Left ventricle myocardium (tissue), 1 donor: ENCODE measurements around the gene NOL11.

DNA sequence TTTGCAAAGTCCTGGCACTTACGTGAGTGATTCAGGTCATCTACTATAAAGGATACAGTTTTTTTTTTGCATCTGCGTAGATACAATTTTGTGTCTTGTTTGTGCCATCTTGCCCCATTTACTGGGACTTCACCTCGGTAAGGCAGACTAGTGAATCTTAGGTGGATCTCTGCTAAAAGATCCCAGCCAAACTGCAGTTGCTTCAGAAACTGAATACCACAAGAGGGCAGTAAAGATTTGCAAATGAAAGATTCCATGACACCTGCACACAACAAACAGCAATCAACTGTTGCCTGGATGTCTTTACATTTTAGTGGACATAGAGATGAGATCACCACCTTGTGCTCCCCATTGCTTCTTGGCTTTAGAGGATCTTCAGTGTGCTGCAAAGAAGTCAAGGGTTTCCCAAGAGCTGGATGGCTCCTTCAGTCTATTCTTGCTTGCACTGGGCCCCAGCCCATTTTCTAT, 119.2 kb upstream of the CACNG5 start:
- PRO-cap, result no peak

- PRO-cap, result no peak
Measured at GRCh38 chr17:66775154-66775695, 59.7 kb upstream of the CACNG5 start.

DNA sequence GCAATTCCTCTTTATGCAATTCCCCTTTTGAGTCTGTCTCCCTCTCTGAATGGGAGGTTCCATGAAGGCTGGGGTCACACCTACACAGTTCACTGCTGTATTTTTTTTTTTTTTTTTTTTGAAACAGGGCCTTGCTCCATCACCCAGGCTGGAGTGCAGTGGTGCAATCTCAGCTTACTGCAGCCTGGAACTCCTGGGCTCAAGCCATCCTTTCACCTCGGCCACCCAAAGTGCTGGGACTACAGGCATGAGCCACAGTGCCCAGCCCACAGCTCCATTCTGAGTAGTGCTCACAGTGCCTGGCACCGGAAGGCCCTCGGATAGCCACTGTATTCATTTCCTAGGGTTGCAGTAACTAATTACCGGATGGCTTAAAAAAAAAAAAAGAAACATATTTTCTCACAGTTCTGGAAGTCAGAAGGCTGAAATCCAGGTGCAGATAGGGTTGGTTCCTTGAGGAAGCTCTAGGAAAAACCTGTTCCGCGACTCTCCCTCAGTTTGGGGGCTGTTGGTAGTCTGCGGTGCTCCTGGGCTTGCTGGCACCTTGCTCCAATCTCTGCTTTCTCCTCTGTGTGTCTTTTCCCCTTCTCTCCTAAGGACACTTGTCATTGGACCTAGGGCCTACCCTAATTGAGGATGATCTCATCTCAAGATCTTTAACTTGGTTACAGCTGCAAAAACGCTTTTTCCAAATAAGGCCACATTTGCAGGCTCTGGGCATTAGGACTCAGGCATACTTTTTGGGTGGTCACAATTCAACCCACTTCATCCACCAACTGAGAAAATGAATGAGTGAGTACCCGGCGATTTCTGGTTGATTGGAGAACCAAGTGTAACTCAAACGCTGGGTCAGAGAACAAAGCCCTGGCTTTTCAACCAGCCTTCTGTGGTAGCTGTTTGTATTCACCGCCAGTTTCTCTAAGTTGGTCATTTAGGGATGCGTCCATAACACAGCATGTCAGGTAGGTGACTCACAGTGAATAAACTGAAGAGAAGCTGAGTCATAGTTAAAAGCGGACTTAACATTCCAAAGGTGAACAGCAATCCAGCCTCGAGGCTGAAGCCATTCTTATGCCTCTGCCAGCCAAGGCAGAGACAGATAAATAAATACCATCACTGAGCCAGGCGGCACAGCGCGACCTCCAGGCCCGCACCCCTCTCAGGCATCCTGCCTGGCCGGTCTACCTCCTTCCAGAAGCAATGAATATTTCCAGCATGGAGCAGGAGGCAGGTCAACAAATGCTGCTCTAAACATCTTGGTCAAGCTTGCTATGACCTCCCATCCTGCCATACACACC, 12.9 kb upstream of the CACNG4 start:
- PRO-cap, result no peak

- PRO-cap, result no peak
Measured at GRCh38 chr17:67072766-67073890, 28.8 kb downstream of the CACNG1 start.

DNA sequence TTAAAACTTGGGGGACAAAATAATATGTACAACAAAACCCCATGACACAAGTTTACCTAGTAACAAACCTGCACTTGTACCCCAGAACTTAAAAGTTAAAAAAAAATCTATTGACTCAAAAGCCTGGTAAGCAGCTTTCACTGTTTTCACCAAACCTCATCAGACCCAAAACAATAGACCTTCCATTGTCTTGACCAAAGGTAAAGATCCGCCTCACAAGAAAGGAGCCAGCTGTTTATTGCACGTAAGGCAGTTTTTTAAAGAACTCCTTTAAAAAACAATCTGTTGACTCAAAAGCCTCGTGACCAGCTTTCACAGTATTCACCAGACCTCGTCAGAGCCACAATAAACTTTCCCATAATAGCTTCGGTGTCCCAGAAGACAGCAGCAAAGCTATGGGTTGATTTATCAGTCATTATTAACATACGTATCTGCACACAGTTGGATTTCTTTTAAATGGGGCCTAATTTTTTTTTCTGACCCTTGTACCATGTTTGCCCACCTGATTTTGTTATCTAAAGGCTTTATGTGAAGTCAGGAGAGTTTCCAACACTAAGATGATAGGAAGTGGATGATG, 17.4 kb upstream of the HELZ start:
- PRO-cap, result no peak

GRCh38 chr17:67348648-67349261, 17.6 kb downstream of the PSMD12 start:
- PRO-cap, result no peak

DNA sequence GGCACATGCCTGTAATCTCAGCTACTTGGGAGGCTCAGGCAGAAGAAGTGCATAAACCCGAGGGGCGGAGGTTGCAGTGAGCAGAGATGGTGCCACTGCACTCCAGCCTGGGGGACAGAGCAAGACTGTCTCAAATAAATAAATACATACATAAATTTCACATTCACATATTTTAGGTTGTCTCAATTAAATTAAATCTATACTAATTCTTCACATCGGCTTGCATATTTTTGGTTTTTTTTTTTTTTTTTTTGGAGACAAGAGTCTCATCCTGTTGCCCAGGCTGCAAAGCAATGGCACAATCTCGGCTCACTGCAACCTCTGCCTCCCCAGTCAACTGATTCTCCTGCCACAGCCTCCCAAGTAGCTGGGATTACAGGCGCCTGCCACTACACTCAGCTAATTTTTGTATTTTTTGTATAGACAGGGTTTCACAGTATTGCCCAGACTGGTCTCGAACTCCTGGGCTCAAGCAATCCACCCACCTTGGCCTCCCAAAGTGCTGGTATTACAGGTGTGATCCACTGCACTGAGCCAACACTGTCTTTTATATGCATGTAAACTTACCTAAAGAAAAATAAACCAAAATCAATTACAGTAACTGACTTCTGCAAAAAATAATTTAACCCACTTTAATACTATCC, 11.4 kb downstream of the PSMD12 start:
- PRO-cap, result no peak

- PRO-cap, result no peak
Measured at GRCh38 chr17:67360836-67361292, 5.5 kb downstream of the PSMD12 start.

GRCh38 chr17:67434007-67434548, 57.0 kb downstream of the PITPNC1 start:
- PRO-cap, result bidirectional peak, plus-strand start at chr17:67434473, minus-strand start at chr17:67434372

- PRO-cap, result unidirectional peak, plus-strand start at chr17:67488420
Measured at GRCh38 chr17:67488247-67488558, 111.1 kb downstream of the PITPNC1 start.

GRCh38 chr17:67717553-67718074, at the start of gene NOL11:
NOL11 (plus strand) TSS chr17:67717936.
- PRO-cap, result bidirectional peak, plus-strand start at chr17:67717945, minus-strand start at chr17:67717679

DNA sequence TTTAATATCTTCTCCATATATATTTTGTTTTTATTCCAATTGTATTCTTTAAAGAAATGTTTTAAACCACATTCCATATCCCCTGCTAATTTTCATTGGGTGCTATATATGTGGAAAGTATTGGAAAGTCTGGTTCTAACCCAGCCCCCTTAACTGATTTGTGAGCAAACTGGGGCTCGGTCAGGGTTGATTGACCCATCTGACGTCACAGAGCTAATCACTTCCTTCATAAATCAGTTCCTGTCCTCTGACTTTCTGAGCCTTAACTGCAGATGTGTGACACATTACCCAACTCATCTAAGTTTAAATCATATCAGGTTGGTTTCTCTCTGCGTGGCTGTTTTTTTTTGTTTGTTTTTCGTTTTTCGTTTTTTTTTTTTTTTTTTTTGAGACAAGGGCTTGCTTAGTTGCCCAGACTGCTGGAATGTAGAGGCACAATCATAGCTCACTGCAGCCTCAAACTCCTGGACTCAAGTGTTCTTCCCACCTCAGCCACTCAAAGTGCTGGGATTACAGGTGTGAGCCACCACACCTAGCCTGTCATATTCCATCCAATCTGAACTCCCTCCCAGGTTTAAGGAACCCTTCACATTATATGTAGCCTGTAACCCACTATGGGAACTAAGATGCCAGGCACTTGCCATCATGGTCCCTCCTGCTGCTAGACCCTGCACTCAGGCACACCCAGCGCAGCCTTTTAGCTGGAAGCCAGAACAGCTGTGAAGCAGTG, 7.1 kb upstream of the BPTF start:
- PRO-cap, result no peak

DNA sequence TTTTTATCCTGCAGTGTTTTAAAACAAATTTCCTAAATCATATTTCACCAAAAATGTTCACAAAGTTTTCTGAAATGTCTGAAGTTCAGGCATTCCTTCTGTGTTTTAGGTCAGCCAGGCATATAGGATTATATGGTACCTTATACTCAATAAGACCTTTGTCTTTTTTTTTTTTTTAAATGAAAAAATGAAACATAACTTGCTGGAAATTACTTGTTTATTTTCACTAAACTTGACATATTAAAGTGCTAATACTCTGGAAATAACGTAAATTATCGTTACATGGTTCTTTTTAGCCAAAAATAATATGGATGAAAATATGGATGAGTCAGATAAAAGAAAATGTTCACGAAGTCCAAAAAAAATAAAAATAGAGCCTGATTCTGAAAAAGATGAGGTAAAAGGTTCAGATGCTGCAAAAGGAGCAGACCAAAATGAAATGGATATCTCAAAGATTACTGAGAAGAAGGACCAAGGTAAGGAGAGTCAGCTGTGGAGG, 84.0 kb downstream of the BPTF start:
- PRO-cap, result no peak

DNA sequence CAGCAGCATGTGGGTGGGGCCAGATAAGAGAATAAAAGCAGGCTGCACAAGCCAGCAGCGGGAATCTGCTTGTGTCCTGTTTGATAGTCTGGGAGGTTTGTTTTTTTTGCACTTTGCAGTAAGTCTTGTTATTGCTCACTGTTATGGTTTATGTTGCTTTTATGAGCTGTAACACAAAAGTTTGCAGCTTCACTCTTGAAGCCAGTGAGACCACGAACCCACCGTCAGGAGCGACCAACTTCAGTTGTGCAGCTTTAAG, 46.1 kb downstream of the KPNA2 start:
- PRO-cap, result no peak

- PRO-cap, result no peak
Measured at GRCh38 chr17:68179977-68180412, 67.8 kb upstream of the AMZ2 start.

DNA sequence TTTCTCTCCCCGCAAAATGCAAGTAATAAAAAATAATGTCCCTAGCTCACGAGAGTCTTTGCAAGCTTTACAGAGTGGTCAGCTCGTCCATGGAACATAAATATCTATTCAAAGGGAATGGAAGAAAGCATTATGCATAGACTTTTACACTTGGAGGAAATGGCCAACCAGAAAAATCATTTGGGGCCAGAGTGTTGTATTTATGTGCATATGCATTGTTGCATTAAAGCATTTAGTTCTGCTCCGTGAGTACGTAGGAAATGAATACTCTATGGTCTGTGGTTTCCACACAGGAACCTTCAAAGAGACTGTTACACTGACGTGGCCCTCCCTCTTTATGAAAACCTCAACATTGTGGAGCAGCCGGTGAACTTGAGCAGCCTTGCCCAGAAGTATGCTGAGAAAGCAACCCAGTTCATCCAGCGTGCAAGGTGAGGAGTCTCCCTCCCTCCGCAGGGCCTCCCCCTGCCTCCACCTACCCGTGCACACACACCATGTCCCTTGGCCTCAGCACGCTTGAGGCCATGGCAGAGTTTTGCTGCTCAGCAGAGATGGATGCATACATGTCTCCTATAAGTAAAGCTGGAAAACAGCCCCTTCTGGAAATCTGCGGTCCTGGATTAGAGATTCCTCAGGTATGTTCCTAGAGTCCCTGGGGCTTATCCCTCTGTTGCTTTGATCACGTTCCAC, 65.2 kb downstream of the ARSG start:
- PRO-cap, result no peak

GRCh38 chr17:68398448-68398995, 58.8 kb downstream of the WIPI1 start:
- PRO-cap, result no peak

GRCh38 chr17:68399008-68399428, 58.3 kb downstream of the WIPI1 start:
- PRO-cap, result no peak

- PRO-cap, result no peak
Measured at GRCh38 chr17:68437882-68438569, 19.3 kb downstream of the WIPI1 start.

GRCh38 chr17:68440991-68441602, 16.2 kb downstream of the WIPI1 start:
- PRO-cap, result no peak